Left lung (tissue), 1 donor: Measurements from ENCODE around the genes SST and BCL6.

DNA sequence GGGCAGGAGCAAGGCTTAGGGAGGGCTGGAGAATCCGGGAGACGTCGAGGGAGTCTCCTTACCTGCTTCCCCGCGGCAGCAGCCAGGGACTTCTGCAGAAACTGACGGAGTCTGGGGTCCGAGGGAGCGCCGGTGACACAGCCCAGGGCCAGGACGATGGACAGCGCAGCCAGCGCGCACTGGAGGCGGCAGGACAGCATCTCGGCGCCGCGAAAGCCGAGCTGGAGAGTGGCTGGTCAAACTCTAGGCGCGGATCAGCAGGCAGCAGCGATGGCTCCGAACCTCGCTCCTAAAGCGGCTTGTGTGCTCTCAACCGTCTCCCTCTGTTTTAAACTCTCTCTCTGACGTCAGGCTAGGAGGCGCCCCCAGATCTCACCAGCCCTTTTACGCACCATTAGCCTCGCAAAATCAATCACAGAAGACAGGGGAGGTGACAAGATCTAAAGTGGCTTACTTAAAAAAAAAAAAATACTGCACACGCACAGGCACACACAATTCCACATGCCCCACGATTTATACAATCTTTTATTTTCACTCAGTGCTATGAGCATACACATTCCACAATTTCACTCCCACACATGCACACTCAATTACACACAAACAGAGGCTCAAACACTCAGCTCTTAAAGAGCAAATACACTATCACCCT is at the start of gene SST:
Gene SST (minus strand): TSS at position 303 of the 649 bp plus-strand sequence.
- PRO-cap = no peak

- PRO-cap = bidirectional peak, plus-strand start at chr3:187739285, minus-strand start at chr3:187738971
Measured at GRCh38 chr3:187738784-187739174, 6.5 kb downstream of the BCL6 start.

GRCh38 chr3:187745218-187746199 is at the start of gene BCL6:
BCL6 (minus strand) TSS chr3:187745468.
- PRO-cap = bidirectional peak, plus-strand start at chr3:187745496, minus-strand start at chr3:187745439; unidirectional peak, plus-strand start at chr3:187745826

DNA sequence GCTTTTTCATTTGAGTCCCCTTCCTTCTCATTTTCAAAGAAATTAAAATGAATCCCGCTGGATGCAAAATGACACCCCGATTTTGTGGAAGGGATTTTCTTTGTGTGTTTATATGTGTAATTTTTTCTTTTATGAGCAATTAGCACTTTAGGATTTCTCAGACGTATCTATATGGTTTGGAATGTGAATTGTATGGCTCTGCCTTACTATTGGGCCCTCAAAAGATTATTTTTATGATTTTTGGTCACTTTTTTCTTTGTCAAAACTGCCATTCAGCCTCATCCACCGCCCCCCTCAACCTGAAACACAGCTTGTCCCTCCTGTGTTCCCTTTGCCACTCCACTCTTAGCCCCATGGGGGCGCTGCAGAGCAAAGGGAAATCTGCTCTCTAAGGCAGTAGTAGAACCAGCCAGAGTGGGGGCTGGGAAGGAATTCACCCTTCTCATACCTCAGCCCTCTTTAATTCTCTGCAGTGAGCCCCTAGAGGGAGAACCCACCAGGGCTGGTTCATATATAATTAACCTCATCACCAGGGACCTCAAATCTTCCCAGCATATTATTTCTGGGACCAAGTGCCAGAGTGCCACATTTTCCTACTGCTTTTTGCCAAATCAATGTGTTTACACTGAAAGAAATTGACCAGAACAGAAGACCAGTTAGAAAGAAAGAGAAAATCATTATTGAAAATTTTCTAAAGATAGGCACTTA is 2.7 kb upstream of the BCL6 start:
- PRO-cap = no peak

DNA sequence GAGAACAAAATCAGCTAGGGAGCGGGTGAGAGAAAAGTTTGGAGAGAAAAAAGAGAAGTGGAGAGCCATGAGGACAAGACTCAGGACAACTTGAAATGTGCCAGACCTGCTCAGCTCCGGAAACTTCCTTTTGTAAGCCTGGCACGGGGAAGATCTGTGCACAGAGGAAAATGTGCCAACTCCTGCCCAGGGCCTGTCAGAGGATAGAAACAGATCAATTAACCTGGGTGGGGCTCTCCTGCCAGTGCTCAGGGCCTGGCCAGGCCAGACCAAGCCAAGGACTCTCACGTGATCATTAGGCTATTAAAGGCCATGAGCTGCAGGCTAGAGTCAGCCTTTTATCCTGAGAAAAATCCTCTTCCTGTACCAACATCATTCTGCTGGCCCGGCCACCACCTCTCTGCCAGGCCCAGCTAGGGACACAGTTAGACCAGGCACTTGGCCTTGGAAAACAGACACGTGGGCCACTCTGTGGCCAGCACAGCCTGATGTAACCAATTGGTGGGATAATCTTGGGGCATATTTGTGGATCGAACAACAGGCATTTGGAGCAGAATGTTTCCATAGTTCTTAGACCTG is 50.3 kb upstream of the BCL6 start:
- PRO-cap = no peak

- PRO-cap = no peak
Measured at GRCh38 chr3:187914280-187914743, 169.0 kb upstream of the BCL6 start.

DNA sequence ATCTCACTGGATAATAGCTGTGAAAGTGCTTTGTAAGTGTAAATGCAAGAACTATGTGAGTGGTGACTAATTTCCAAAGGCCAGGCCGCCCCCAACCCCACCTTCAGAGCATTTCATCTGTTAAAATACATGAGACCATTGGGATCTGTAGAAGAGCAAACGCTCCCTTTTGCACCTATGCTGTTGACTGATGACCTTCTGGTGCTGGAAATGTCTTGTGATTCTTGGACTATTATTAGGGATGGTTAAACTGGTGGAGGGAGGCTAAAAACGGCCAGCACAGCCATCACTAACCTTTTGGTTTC is 196.7 kb upstream of the LPP start:
- PRO-cap = no peak

DNA sequence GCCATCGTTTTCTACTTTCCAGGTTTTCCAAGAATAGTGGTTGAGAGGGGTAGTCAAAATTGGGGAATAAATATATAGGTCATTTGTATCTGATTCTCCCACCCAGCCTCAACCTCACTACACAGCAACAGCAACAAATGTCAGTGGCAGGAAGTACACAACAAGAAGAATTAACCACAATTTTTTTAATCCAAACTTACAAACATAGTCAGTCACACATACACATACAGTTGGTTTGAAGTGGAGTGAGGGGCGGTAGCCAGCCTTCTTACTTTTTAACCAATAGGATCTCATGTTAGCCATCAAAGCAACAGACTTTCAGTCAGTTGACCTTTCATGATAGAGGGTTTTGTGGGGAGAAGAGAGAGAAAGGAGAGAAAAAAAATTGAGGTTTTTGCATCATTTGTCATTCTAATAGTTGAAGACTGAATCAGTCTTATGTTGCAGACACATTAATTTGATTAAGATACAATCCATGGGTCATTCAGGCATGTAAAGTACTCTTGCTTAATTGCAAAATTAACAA is 159.8 kb upstream of the LPP start:
- PRO-cap = no peak

GRCh38 chr3:188154703-188155414 is 902 bp downstream of the LPP start:
- PRO-cap = unidirectional peak, minus-strand start at chr3:188155204

DNA sequence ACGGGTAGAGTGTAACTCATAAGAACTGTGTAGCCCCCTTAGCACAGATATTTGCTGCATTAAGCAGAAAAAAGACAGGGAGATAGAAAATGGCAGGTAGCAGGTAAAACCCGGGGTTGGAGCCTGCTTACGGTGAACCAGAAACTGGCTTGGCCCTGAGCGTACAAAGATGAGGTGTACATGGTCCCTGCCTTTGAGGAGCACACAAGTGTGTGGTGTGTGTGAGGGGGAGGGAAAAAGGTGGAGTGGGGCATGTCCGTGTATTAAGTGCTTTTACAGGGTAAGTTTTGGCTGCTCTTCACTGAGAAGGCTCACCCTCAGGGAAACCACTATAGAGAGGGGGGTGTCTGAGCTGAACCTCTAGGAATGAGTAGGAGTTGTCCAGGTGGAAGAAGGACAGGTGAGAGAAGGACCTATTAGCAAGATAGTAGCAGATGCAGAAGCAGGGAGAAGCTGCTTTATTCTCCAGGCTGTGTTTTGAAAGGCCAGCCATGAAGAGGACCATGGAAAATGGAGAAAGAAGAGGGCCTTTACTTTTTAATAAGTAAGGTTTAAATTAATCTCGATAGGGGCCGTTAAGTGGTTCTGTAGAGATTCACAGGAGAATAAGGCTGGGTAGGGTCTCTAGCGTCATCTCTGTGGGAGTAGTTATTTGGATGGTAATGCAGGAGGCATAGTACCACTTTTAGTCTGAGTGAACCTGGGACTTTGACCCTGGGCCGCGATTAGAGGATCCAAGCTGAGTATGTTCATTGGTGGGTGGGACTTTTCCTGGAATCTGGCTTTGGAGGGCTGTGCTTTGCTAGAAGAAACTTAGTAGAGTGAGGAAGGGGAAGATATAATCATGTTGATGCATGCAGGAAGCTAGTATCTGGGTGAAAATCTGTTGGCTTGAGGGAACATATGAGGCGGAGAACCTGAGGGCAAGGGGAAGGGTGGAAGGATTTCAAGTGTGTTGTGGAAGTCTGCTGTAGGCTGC is 3.8 kb downstream of the LPP start:
- PRO-cap = no peak

DNA sequence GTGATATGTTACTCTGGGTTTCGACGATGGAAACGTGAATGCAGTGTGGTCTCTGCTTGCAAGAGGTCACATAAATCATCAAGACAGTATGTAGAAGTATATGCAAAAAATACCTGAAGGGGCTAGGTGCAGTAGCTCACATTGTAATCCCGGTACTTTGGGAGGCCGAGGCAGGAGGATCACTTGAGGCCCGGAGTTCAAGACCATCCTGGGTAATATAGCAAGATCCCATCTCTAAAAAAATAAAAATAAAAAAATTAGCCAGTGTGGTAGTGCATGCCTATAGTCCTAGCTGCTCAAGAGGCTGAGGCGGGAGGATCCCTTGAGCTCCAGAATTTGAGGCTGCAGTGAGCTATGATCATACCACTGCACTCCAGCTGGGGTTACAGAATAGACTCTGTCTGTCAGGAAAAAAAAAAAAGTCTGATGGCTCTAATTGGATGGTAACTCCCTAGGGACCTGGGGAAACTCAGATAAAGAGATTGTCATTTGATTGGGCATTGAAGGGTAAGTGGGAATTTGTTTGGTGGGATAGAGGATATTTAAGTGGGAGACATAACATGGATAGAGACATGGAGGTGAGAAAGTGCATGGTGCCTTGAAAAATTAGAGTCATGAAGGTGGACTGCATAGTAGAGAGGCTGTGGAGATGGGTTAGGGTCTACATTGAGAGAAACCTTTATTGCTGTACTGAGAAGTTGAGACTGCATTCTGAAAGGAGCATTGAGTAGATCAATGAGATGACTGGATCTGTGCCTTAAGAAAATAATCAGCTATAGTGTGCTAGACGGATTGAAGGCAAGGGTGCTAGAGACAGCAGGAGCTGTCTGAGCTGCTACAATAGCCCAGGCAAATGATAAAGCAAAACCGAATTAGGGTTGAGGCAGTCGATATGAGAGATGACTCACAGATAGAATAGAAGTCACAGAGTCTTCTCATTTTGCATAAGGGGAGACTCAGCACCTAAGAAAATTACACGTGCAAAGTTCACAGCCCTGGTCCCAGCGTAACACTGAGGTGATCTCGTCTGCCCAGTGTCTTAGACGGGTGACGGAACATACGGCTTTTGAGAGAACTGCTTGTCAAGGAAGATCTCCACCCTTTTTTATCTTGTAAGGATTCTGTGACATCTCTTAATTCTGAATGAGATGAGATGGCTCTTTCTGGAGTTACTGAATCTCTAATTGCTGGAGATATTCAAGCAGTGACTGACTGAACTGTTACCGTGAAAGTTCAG is 11.3 kb downstream of the LPP start:
- PRO-cap = no peak

- PRO-cap = no peak
Measured at GRCh38 chr3:188220158-188221608, 66.7 kb downstream of the LPP start.

DNA sequence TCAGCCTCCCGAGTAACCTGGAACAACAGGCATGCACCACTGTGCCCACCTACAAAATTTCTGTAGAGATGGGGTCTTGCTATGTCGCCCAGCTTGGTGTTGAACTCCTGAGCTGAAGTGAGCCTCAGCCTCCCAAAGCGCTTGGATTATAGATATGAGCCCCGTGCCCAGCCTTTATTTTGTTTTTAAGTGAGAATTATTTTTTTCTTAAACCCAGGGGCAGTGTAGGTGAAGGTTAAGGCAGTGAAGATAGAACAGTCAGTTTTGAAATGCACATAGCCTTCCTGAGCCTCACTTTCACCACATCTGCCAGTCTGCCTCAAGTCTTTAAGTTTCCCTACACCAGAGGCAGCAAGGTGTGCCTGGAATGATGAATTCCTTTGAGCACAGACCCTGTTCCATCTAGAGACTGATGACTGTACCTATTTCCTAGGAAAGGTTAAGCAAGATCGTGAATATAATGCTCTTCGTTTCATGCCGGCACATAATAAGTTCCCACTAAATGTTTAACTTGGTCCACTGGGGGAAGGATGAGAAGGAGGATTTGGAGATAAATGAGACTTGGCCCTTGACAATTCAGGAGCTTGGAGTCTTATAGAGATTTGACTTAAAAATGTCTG is 141.8 kb downstream of the LPP start:
- PRO-cap = no peak

- PRO-cap = unidirectional peak, plus-strand start at chr3:188312935
Measured at GRCh38 chr3:188312708-188313219, 158.8 kb downstream of the LPP start.

DNA sequence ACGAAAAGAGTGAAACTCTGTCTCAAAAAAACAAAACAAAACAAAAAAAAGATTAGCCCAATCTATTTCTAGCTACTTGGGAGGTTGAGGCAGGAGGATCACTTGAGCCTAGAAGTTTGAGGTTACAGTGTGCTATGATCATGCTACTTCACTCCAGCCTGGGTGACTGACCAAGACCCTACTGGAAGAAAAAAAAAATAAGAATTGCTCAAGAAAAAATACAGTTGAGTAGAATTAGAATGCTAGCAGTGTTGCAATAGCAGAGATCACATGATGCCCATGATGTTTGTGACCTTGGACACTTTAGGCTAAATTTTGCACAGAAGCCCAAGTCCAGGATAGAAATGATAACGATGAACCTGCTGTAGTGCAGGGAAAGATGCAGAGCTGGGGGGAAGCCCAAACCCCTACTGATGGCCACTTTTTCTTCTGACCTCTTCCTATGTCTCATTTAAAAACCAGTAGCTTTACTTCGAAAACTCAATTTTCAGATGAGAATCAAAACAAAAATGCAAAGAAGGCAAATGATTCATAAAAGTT is 162.4 kb downstream of the LPP start:
- PRO-cap = no peak

DNA sequence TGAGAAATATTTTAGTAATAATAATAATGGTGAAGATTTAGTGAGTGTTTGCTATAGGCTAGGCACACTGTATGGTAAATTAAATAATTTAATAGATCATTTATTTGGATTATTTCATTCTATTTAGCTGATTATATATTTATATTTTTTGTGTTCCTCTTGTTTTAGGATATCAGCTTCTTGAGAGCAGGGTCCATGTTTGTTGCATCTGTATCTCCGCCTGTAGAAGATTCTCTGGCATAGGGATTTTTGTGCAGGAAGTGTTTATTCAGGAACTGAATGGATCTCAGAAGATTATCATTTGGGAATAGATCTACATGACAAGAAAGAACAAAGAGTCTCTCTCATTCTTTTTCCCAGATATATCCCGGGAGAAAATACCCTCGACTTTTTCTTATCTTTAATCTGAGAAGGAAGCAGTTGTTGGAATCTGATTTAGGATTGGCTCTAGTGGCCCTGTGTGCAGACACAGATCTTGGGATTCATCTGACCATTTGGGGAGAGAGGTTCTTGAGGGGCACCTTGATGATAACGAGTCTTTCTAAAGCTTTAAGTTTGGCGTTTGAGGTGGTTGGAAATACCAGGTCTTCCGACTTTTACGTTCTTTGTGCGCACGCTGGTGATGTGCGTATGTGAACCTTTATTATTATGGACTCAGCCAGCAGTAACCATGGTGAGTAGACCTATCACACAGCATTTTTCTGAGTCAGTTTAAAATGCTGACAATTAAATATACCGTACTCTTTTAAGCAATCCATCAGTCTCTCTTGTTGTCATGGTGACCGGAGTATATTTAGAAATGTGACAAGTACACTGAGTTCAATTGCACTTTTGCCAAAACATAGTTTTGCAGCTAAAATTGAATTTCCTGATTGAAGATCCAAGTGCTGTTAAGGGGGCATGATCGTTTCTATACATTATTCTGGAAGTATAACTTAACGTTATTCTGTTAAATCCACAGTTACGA is 171.9 kb downstream of the LPP start:
- PRO-cap = no peak

- PRO-cap = no peak
Measured at GRCh38 chr3:188343713-188344272, 189.8 kb downstream of the LPP start.

GRCh38 chr3:188351846-188352353 is 197.9 kb downstream of the LPP start:
- PRO-cap = no peak

DNA sequence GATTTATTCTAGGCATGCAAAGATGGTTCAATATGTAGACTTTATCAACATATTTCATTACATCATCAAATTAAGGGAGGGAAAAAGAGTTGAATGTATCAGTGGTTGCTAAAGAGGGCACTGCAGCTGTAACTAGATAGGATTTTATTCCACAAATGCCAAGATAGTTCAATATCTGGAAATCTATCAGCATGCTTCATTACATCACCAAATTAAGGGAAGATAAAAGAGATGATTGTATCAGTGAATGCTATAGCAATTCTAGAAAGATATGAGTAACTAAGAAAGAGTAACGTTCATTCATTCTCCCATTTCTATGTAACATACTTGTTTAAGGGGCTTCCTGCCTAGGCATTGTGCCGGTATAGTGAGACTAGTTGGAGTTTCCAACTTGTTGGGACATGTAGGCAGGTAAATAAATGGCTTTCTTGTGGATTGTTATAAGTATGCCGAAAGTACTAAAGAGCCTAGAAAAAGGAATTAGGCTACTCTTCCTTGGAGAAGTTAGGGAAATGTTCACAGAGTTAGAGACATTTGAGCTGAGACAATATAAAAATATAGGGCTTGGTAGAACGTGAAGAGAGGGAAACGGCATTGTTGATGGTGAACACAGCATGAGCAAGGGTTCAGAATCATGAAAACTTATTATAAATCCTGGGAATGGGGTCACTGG is 248.5 kb downstream of the LPP start:
- PRO-cap = no peak

DNA sequence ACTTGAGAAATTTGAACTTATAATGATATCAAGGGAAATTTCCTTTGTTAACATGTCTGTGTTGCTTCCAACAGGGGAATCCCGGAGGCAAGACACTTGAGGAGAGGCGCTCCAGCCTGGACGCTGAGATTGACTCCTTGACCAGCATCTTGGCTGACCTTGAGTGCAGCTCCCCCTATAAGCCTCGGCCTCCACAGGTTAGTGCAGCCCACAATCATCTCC is 370.5 kb downstream of the LPP start:
- PRO-cap = no peak